Smooth muscle cell (in vitro differentiated cells): ENCODE data around the genes CUEDC1, RPS6KB1 and RNFT1.

DNA sequence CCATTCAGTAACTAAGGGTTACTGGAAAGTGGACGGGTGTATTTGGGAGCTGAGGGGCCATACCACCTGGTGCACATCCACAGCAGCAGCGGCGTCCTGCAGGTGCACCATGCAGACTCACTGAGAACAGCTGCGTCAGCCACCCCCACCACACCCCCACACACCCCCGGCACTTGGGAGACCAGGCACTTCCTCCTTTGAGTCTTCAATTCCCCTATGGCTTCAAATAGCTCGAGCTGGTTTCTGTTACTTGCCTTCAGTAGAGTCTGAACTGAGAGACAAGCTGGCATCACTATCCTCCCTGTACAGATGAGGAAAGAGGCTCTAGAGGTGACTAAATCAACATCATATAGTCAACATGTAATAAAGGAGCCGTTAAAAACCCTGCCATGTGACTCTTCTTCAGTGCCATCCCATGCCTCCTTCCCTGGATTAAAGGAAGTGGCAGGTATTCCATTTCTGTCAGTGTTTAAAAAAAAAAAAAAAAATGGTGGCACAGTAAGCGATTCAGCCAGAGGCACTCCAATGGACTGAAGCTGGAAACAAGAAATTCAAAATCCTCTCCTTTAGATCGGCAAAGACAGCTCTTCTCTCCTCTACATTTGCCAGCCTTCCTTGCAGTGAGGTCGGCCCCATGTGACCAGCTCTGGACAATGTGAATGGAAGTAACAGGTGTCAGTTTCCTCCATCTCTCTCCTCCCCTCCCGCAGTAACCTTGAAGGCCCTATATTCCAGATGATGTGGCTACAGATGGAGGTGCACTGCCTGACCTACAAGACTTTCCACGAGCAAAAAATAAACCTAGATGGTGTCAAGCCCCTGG lies 15.2 kb downstream of the CUEDC1 start:
- RAMPAGE, long total RNA = no peak

- RAMPAGE, long total RNA = no peak
These were observed at the start of gene CUEDC1 for GRCh38 chr17:57954943-57955525. Gene CUEDC1, minus strand, starts transcription at chr17:57955412.

DNA sequence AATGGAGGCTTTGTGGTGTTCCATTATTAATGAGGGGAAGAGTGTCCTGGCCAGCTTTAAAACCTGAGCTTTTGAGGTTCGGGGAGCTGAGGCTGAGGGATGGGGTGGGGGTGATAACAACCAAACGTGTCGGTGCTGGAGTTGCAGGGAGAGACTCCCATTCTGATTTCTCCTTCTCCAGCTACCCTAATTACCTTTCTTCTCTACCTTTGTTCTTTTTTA lies 5.6 kb downstream of the DYNLL2 start:
- RAMPAGE, long total RNA = no peak

DNA sequence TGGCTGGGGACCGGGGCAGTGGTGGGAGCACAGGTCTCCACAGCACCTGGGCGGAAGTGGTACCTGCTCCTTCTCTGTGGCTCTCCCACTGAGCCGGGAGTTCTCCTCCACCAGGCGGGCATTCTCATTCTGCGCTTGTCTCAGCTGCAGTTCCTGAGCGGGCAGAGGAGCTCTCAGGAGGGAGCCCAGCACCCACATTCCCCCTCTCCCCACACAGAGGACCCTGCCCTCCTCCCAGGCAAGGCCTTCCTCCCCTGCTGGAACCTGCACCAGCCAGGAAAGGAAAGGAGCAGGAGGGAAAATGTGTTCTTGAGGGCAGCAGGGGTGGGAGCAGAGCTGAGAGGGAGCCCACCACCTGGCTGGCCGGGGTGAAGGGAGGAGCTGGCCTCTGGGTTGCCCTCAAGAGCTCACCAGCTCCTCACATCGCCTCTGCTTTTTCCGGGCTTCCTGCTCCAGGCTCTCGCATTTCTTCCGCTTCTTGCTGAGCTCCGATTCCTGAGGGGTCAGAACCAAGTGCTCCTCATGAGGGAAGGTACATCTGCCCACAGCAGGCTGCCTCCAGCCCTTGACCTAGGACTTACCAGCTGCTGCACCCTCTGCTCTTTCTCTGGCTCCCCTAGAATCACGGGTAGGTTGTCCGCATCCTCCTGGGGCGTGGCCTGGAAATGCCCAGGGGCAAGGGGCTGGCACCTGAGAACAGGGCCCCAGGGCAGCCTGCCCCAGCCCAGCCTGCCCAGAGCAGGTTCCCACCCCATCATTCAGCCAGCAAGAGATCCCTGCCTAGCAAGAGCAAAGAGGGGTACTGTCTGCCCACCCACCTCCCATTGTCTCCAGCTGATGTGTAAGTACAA lies 5.5 kb downstream of the TSPOAP1 start:
- RAMPAGE, long total RNA = no peak

- RAMPAGE, long total RNA = no peak
These were observed 1.8 kb upstream of the TSPOAP1 start for GRCh38 chr17:58330544-58330658.

- RAMPAGE, long total RNA = no peak
These were observed 12.7 kb upstream of the SUPT4H1 start for GRCh38 chr17:58364685-58365143.

GRCh38 chr17:58376941-58377829 lies 25.2 kb upstream of the SUPT4H1 start:
- RAMPAGE, long total RNA = no peak

GRCh38 chr17:58679854-58680252 lies 12.0 kb downstream of the IGBP1C start:
- RAMPAGE, long total RNA = no peak

DNA sequence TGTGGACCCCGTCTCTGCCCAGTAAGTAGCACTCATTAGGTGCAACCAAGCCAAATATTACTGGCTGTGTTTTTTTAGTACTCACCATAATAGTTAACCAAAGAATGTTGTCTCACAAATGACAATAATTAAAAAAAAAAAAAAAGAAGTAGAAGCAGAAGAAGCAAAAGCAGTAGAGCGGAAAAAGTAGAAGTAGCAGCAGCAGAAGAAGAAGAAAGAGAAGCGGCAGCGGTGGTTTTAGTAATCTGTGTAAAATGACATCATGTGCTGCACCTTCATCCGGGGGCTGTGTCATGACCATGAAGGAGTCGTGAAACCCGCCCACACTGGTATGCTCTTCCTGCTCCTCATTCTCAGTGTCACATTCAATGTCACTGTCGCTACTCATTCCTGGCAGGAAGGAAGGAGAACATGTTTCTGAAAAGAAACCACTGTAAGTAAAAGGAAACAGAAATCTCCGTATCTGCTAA lies 105.3 kb downstream of the TRIM37 start:
- RAMPAGE, long total RNA = no peak

DNA sequence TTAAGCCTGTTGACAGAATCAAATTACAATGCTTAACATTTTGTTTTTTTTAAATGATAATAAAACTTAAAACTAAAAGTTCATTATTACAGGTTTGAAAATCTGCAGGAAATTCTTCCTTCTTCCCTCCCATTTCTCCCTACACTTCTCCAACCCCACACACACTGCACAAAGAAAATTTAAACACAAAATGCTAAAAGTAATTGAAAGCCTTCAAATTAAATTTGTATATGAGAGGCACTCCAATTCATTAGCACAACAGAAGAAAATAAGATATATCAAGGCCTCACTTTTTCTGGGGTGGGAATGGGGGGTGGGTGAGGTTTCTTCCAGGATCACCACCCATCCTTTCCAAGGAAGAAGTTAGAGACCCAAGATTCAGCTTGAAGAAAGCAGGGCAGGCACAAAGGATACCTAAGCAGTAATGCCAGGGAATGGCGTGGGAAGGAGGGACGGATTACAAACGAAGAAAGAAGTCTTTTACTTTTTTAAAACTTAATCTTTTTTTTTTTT lies 1.6 kb downstream of the SKA2 start:
- RAMPAGE, long total RNA = no peak

DNA sequence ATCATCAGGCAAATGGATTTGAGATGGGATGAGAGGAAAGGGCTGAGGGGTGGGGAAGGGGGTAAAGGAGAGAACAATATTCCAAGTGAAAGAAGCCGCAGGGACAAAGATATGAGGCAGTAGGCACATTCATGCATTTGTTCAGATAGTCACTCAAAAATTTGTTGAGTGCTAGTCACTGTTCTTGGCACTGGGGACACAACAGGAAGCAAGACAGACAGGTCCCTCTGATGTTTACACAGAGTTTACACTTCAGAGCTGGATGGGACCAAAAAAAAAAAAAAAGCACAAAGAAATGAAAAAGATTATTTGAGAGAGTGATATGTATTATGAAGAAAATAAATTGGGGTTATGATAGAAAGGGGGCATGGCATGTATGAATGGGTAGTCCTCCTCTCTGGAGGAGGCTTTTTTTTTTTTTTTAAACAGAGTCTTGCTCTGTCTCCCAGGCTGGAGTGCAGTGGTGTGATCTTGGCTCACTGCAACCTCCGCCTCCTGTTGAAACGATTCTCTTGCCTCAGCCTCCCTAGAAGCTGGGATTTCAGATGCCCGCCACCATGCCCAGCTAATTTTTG lies 3.5 kb upstream of the YPEL2 start:
- RAMPAGE, long total RNA = no peak

DNA sequence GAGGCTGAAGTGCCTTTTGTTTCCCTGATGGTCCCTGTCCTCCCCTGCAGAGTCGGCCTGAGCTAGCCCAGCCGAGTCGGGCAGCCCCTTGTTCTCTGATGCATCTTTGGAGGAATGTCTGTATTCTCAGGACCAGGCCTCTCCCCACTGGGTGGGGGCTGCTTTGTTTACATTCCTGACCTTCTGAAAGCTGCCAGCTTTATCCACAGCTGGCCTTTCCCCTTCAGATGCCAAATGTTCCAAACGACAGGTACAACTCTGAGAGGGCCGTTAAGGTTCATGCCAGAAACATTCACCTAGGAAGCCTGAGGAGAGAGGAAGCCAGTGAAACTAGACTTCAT lies 35.0 kb downstream of the YPEL2 start:
- RAMPAGE, long total RNA = no peak

GRCh38 chr17:59424829-59426273 lies 93.9 kb downstream of the YPEL2 start:
- RAMPAGE, long total RNA = no peak

DNA sequence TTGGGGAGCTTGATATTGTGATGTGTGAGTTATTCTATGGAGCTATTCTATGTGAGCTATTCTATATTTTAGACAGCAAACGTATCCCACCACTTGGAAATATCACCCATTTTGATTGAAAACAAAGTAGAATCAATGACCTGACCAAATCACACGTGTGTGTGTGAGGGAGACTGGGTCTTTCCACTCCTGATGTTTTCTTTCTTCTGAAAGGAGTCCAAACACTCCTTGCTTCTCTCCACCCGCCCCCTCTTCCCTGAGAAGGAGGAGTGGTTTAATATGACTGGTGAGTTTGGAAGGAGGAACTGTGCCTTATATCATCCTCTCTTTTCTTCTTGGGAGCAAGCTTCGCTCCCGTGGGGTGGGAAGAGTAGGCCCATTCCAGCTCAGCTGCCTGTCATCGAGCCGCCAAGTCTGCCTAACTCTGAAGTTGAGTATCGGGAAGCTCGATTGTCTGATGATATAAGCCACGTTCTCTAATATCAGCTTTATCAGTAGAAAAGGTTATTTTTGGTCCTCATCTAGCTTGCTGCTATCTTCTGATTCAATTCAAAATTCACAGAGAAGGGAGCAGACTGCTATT lies 96.5 kb downstream of the YPEL2 start:
- RAMPAGE, long total RNA = no peak

DNA sequence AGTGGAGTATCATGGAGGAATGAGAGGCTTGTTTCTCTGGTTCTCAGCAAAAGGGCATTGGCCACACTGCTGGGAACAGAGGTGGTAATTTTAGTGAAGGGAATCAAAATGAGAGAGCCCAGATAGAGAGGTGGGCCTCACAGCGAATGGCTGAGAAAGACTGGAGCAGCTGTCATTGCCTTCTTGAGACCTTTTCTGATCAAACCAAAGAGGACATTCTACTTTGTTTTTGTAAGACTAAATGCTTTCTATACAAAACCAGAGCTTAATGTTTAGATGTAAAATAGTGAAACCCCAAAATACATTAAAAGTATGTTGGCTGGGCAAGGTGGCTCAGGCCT lies 48.1 kb upstream of the DHX40 start:
- RAMPAGE, long total RNA = no peak

- RAMPAGE, long total RNA = no peak
These were observed 1.0 kb downstream of the CLTC start for GRCh38 chr17:59620490-59621314.

- RAMPAGE, long total RNA = no peak
These were observed 38.5 kb downstream of the PTRH2 start for GRCh38 chr17:59668550-59669254.

GRCh38 chr17:59893046-59894073 lies at the start of gene RPS6KB1:
Gene RPS6KB1, plus strand, starts transcription at chr17:59893121.
- RAMPAGE, long total RNA = start-site peak on the plus strand at chr17:59893111-59893133, 518 and 252 reads in 2 replicates

DNA sequence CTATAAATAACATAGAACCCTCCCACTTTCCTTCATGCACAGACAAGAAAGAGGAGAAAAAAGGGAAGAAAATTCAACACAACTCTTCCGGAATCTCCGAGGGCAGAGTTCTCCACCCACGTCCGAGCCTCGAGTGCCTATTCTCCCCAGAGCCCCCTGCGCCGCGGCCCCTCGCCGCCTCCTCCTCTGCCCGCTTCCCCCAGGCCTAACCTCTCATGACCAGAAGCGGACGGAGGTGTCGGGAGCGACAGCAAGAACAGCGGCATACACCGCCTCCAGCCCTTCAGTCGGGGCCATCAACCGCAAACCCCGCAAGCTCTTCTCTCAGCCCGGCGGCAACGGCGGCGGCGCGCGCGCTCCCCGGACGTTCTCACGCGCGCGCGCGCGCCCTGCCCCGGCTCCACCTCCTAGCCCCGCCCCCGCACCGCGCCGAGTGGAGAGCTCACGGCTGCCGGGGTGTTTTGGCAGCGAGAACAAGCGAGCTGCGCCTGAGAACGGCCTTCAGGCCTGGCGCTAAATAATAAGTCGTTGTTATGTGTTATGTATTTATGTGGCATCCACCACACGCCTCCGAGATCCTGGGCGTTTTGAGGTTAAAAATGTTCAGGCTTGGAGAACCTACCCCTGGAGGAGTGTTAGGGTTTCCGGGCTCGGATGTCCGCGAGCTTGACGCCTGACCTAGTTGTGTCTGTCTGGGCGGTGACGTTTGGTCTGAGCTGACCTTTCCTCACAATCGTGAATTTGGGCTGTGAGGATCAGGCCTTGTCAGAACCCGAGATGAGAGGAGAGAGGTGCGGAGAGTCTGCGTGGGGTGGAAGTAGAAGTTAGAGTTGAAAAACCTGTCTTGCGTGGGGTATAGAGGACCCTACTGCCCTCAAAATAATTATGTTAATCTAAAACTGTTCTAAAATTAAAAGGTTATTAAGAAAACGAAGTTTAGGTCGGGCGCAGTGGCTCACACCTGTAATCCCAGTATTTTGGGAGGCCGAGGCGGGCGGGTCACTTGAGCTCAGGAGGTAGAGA lies at the start of gene RNFT1:
Gene RNFT1, minus strand, starts transcription at position 343 of the 1,023 bp plus-strand sequence.
- RAMPAGE, long total RNA = start-site peak on the minus strand centred at position 334 of the sequence, 20 bp wide, 90 and 71 reads in 2 replicates

- RAMPAGE, long total RNA = no peak
These were observed 313 bp downstream of the CA4 start for GRCh38 chr17:60150111-60150460.